Metastatic Liver Carcinoma in the Lung (tissue), 2 donors: ENCODE measurements around the genes WNT9A and GUK1.

GRCh38 chr1:226974451-226975009, 34.4 kb downstream of the COQ8A start:
- PRO-cap, 2 experiments: no peak in any of the 2 experiments

DNA sequence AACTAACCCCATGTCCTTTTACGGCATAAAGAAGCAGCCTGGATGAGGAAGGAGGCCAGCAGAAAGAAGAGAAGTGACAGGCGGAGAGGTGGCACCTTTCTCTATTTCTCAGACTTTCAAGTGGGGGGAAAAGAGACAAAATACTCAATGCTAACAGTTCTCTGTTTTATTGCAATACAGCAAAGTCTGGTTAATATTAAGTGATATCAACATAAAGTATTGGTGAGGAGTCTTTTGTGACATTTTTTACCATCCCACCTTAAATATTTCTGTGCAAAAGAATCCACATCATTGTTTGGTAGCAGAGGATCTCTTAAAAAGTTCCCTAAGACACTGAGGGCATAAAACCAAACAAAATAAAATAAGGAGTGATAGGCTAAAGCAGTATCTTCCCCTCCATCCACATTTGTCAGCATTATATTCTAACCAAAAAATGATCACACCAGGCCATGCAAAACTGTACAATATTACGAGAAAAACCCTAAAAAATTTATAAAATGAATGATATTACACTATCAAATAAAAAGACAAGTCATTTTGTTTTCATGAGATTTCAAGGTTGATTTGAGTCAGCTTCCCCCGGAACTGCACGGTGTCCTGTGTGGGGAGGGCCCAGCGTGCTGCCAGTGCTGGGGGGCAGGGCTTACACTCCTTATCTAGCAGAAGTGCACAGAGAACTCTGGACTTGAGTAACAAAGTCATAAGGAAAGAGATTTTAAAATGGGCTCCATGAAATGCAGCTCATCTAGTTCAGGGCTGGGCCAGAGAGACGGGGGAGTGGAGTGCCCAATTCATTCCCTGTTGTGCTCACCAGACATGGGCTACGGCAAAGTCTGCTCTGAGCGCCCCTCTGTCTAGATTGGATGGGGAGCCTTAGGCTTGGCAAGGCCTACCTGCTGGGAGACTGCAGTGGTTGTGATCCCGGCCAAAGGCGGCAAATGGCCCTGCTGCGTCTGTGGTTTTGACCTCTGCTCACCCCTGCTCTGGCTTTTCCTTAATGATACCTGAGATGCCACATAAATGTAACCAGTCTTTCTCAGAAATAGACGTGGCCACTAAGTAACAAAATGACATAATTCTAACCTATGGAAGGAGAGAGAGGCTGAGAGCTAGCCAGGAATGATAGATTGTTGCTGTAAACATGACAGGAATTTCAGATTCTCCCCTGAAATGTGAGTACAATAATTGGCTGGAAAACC, 50.0 kb downstream of the COQ8A start:
- PRO-cap, 2 experiments: no peak in any of the 2 experiments

GRCh38 chr1:227033296-227033952, 93.3 kb downstream of the COQ8A start:
- PRO-cap, 2 experiments: no peak in any of the 2 experiments

GRCh38 chr1:227037088-227038068, 97.3 kb downstream of the COQ8A start:
- PRO-cap, 2 experiments: no peak in any of the 2 experiments

DNA sequence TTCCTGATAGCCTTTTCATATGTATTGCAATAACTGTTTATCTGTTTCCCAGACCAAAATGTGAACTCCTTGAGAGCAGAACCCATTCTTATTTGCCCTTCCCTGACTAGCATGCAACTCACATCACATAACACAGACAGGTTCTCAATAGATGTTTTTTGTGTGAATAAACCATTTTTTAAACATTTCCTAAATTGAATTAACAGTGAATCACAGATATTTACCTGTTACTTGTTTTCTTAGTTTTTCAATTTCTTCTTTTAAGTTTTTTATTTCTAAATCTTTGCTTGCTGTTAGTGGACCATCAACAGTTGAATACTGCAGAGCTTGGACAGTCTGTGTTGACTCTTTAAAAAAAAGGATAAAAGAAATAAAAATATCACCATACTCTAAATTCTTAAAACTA, 188.8 kb downstream of the COQ8A start:
- PRO-cap, 2 experiments: no peak in any of the 2 experiments

GRCh38 chr1:227167646-227168132, 150.6 kb downstream of the CDC42BPA start:
- PRO-cap, 2 experiments: no peak in any of the 2 experiments

GRCh38 chr1:227285498-227286253, 32.6 kb downstream of the CDC42BPA start:
- PRO-cap, 2 experiments: no peak in any of the 2 experiments

- PRO-cap, 2 experiments: no peak in any of the 2 experiments
Measured at GRCh38 chr1:227317444-227317664, 938 bp downstream of the CDC42BPA start.

- PRO-cap, 2 experiments: peak in 1 of 2 experiments; most common plus-strand start chr1:227357812 (in 1)
Measured at GRCh38 chr1:227357020-227357997, 39.0 kb upstream of the CDC42BPA start.

DNA sequence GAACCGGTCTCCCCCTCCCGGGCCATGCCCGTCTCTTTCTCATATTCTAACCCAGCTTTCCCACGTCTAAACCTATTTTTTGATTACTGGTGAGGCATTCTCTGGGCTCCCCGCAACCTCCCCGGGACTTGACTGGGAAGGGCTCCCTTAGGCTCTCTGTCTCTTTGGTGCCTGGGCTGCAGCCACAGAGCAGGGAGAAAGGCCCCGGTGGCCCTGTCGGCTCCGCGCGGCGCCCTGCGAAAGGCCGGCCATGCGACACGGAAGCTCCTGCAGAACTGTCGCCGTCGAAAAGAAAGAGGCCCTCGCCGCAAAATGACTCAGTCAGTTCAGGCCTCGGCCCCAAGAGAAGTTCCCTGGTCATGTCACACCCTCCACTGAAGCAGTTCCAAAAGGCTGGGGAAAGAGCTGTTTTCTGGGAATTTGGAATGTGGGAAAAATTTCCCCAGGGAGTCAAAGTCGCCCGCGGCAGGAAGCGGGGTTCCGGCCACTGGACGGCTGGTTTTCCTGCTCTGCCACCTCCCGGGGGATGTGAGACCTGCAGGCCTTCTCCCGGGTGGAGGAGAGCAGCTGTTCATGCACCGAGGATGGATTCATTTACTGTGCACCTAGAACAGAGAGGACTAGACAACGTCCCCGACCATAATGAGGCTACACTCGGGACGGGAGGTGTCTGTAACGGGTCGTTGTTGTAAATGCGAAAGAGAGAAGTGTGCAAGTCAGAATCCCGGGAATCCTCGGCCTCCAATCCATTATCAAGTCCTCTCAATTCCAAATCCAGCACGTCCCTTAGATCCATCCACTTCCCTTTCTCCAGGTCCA, 115.8 kb upstream of the ZNF678 start:
- PRO-cap, 2 experiments: no peak in any of the 2 experiments

DNA sequence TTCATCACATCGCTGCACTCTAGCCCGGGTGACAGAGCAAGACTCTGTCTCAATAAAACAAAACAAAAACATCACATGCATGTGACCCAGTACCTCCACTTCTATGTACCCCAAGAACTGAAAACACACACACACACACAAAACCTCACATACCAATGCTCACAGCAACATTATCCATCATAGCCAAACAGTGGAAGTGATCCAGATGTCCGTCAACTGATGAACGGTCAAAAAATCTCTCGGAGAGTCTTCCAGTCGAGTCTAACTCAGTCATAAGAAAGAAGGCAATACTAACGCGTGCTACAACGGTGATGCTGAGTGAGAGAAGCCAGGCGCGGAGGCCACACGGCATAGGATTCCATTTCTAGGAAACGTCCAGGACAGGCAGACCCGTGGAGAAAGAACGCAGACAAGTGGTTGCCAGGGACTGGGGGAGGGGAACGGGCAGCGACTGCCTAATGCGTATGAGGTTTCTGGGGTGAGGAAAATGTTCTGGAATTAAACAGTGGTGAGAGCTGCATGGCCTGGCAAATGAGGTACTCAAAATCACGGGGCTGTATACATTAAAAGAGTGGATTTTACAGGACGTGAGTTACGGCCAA, 3.7 kb downstream of the WNT9A start:
- PRO-cap, 2 experiments: no peak in any of the 2 experiments

- PRO-cap, 2 experiments: peak in 2 of 2 experiments; most common plus-strand start chr1:227947704 (in 1); most common minus-strand start chr1:227947612 (in 1)
Measured at GRCh38 chr1:227947212-227948298, at the start of gene WNT9A. Gene WNT9A (minus strand): TSS chr1:227947932.

DNA sequence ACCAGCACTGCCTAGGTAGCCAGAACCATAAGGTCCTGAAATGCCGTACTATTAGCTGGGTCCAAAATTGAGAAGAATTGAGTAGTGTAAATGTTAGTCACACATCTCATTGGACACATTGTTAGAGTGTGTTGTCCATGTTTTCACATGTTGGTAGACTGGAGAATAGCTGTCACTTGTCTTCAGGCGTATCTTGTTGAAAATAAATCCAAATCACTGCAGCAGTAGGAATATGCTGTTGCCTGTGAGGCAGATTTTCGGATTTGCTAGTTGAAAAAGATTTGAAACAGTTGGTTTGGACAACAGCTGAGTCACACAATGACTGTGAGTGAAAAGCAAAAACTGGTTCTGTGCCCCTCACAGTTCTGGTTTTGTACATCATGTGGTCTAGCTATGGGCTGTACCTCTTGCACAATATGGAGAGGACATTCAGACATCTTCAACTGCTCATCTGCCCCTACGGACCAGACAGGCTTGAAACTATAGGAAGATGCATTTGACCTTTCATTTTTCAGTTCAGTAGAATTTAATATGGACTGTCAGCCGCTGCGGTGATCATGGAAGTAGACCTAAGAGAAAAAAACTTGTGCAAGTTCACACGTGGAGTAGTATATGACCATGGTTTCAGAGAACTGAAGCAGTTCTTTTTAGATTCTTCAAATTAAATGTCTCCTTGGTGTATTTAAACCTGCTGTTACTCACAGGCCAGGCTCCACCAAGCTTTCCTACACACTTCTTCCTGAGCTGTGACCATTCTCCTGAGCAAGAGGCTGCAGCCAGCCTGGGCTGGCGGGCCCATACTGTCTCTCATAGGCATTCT, 1.9 kb downstream of the ARF1 start:
- PRO-cap, 2 experiments: peak in 1 of 2 experiments; most common plus-strand start position 467 of the sequence (in 1); most common minus-strand start position 344 of the sequence (in 1)

DNA sequence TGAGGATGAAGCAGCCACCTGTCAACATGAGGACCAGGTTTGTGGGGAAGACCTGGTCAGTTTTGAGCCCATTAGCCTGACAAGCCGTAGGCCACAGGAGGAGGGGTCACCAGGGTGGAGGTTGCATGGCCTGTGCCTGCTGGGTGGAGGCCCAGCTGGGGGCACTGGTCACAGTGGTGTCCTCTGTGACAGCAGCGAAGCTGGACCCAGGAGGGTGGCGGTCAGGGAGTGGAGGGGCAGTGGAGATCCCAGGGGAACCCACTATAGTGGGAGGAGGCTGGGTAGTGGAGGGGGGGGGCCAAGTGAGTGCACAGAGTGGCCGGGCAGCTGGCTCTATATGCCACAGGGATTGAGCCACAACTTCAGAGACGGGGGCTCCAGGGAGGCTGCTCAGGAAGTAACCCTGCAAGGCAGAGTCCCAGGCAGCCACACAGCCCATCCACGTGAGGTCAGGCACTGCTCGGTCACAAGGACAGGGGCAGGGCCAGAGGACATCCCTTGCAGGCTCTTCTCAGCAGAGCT, 2.2 kb upstream of the C1orf35 start:
- PRO-cap, 2 experiments: no peak in any of the 2 experiments

GRCh38 chr1:228139666-228140908, at the start of gene GUK1:
Gene GUK1 (plus strand): TSS chr1:228140279.
- PRO-cap, 2 experiments: peak in 2 of 2 experiments; most common plus-strand start chr1:228140279 (in 2); most common minus-strand start chr1:228139858 (in 2)

DNA sequence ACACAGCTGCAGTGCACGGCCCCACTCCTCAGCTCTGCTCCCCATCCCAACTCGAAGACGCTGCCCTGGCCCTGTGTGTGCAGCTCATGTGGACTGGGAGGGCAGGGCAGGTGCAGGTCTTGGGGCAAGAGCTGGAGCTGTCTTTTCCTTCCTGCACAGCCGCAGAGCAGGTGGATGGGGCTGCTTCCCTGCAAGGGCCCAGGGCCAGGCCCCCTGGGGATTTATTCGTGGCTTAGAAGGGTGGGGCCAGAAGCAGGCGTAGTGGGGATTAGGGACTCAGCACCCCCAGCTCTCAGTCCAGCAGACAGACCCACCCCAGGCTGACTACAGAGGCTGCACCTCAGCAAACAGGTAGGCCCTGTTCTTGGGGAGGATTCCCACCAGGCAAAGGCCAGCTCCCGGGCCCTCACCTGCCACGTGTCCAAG, 4.3 kb downstream of the GUK1 start:
- PRO-cap, 2 experiments: no peak in any of the 2 experiments

- PRO-cap, 2 experiments: no peak in any of the 2 experiments
Measured at GRCh38 chr1:228209641-228210798, 2.2 kb downstream of the OBSCN start.

DNA sequence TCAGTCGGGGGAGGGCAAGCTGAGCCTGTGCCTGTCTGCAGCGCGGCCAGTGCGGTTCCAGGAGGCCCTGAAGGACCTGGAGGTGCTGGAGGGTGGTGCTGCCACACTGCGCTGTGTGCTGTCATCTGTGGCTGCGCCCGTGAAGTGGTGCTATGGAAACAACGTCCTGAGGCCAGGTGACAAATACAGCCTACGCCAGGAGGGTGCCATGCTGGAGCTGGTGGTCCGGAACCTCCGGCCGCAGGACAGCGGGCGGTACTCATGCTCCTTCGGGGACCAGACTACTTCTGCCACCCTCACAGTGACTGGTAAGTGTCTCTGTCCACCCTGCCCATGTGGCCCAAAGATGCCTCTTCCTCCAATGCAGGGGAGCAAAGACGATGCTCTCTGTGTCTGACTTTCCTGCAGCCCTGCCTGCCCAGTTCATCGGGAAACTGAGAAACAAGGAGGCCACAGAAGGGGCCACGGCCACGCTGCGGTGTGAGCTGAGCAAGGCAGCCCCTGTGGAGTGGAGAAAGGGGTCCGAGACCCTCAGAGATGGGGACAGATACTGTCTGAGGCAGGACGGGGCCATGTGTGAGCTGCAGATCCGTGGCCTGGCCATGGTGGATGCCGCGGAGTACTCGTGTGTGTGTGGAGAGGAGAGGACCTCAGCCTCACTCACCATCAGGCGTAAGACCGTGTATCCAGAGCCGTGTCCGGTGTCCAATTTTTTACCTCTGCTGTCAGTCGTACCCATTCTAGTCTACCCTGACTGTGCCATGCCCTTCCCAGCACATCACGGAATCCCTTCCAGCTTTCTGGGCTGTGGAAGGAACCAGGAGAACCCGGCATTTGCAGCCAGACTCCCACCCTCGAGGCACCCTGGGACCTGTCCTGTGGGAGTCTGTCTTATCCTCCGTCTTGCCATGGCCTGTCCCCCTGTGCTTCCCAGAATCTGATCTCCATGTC, 80.1 kb downstream of the OBSCN start:
- PRO-cap, 2 experiments: no peak in any of the 2 experiments

DNA sequence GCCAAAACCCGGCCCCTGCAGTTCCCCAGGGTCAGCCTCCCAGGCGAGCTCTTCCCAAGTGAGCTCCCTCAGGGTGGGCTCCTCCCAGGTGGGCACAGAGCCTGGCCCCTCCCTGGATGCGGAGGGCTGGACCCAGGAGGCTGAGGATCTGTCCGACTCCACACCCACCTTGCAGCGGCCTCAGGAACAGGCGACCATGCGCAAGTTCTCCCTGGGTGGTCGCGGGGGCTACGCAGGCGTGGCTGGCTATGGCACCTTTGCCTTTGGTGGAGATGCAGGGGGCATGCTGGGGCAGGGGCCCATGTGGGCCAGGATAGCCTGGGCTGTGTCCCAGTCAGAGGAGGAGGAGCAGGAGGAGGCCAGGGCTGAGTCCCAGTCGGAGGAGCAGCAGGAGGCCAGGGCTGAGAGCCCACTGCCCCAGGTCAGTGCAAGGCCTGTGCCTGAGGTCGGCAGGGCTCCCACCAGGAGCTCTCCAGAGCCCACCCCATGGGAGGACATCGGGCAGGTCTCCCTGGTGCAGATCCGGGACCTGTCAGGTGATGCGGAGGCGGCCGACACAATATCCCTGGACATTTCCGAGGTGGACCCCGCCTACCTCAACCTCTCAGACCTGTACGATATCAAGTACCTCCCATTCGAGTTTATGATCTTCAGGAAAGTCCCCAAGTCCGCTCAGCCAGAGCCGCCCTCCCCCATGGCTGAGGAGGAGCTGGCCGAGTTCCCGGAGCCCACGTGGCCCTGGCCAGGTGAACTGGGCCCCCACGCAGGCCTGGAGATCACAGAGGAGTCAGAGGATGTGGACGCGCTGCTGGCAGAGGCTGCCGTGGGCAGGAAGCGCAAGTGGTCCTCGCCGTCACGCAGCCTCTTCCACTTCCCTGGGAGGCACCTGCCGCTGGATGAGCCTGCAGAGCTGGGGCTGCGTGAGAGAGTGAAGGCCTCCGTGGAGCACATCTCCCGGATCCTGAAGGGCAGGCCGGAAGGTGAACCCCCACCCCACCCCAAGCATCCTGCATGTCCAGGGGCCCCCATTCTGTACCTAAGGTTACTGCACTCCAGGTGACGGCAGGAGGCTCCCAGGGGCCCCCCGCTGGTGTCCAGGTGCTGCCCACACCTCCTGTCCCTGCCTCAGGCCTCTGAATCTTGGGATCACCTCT, 34.2 kb downstream of the TRIM11 start:
- PRO-cap, 2 experiments: no peak in any of the 2 experiments

- PRO-cap, 2 experiments: peak in 2 of 2 experiments; most common plus-strand start chr1:228378736 (in 1); most common minus-strand start chr1:228378739 (in 2)
Measured at GRCh38 chr1:228378191-228379203, 28.1 kb downstream of the TRIM11 start.